ENCODE measurements around the genes CACNA1E, SMG7 and NCF2.

GRCh38 chr1:181104476-181105503 lies 16.3 kb downstream of the IER5 start:
- PRO-cap, result unidirectional peak, plus-strand start at chr1:181104778; bidirectional peak, plus-strand start at chr1:181105585, minus-strand start at chr1:181105215
- RAMPAGE, long total RNA, result no peak

- PRO-cap, result no peak
- RAMPAGE, long total RNA, result no peak
Measured at GRCh38 chr1:181117586-181117994, 29.1 kb downstream of the IER5 start.

DNA sequence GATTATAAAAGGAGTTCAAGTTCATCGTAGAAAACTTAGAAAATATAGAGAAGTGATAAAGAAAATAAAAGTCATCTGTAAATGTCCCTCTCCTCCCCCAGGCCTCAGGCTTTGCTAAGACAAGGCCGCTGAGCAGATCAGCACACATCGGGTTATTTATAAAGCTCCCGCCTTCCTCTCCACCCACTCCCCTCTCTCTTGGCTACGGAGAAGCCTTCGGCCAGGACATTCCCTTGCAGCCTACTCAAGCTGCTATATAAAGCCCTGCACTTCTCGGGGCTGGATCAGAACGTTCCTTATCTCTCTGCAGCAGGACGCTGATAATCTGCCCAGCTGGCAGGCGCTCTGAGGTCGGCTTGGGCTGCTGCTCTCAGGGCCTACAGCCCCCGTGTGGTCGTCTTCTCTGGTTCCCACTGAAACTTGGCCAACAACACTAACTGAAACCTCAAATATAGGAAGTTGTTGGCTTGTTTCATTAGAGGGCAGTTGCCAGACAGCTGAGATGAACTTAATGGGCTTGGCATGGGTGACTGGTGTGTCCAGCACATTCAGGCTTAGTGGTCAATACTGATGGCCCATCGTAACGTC lies 64.4 kb downstream of the IER5 start:
- PRO-cap, result bidirectional peak, plus-strand start at position 287 of the sequence, minus-strand start at position 113 of the sequence
- RAMPAGE, long total RNA, result no peak

DNA sequence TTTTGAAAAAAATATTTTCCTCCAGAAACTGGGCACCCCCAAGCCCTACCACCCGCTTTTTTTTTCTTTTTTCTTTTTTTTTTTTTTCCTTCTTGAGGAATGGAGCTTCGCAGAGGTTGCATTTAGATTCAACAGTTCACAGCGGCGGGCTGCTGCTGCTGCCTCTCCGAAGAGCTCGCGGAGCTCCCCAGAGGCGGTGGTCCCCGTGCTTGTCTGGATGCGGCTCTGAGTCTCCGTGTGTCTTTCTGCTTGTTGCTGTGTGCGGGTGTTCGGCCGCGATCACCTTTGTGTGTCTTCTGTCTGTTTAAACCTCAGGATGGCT lies at the start of gene CACNA1E:
CACNA1E (plus strand) TSS at position 89 of the 322 bp plus-strand sequence.
- PRO-cap, result no peak
- RAMPAGE, long total RNA, result no peak

- PRO-cap, result no peak
- RAMPAGE, long total RNA, result no peak
Measured at GRCh38 chr1:182191846-182192247, 130.3 kb upstream of the ZNF648 start.

DNA sequence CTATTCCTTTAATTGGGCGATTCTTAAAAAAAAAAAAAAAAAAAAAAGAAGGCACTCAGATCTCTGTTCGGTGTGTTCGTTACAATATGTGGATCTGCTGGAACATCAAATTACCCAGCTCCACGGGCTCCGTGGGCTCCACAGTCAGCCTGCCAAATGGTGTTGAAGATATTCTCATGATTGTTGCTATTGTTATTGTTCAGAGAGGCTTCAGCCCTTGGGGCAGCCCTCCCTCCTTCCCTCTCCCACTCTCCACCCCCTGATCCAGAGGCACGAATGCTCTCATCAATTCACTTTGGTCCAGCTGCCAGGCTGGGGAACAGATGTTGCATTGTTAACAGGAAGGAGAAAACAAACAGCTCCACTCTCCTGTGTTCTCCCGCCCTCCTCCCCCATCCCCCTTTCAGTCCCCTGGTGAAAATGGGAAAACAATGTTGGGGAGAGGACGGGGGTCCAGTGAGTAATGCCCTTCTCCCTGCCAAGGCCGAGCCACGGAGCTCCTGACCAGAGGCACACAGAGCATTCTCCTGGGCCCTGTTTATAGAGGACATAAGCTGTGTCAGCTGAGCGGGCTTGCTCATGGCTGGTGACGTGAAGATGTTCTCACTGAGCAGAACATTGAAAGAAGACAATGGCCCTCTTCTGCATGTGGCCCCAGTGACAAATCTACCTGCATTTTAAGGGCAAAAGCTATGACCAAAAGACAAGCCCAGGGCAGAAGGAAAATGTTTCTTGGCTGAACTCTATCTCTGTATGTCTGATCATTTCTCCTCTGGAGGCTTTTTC lies 111.8 kb downstream of the GLUL start:
- PRO-cap, result no peak
- RAMPAGE, long total RNA, result no peak

DNA sequence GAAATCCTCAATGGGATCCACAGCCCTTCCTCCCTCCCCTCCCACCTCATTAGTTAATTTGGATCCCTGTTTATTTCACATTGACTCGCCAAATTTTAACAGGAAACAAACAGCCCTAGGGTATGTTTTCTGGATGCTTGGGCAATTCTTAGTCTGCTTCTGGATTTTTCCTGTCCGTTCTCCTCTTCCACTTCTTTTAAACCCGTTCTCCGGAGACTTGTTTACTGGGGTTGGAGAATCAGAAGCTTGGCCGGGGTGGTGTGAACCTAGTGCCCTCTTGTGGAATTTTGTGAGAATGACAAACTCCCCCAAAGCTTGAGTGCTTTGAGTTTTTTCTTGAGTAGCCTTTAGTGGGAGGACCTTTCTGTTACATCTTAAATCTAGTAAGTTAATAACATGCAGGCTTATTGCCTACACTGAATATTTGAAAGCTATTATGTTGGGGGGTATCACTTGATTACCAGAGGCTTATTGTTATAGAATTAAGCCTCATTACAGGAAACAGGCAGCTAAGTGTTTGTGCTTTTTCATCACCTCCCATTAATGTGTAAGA lies 3.8 kb downstream of the TEDDM1 start:
- PRO-cap, result unidirectional peak, minus-strand start at position 204 of the sequence
- RAMPAGE, long total RNA, result no peak

DNA sequence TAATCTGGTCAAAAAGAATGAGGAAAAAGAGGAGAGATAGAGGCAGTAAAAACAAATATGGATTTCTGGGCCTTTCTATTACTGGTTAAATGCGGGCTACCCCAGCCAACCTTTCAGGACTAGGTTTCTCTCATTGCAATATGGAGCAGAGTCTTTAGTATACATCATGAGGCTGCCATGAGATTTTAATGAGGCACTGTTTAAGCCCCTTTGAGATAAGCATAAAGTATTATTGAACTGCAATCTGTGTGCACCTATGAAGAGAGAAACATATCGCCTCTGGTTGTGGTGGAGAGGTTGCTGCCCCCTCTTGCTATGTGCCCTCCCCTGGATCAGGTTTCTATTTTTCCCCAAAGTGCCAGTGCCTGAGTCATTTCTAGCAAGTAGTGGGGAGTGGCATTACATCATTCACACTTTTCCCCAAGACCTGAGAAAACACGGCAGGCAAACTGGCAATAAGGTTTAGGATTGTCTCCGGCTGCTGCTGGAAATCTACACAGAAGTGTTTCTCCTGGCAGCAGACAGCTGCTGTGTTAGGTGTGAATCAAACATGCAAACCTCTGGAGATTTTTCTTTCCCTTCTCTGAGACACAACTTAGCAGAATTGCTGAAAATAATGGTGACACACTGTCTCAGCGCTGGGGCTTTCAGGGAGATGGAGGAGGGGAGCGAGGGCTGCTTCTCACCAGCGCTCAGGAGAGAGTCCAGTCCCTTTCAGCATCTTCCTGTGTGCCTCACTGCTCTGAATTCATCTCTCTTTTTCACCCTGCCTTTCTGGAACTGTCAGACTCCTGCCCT lies 13.6 kb upstream of the RGS16 start:
- PRO-cap, result no peak
- RAMPAGE, long total RNA, result no peak

DNA sequence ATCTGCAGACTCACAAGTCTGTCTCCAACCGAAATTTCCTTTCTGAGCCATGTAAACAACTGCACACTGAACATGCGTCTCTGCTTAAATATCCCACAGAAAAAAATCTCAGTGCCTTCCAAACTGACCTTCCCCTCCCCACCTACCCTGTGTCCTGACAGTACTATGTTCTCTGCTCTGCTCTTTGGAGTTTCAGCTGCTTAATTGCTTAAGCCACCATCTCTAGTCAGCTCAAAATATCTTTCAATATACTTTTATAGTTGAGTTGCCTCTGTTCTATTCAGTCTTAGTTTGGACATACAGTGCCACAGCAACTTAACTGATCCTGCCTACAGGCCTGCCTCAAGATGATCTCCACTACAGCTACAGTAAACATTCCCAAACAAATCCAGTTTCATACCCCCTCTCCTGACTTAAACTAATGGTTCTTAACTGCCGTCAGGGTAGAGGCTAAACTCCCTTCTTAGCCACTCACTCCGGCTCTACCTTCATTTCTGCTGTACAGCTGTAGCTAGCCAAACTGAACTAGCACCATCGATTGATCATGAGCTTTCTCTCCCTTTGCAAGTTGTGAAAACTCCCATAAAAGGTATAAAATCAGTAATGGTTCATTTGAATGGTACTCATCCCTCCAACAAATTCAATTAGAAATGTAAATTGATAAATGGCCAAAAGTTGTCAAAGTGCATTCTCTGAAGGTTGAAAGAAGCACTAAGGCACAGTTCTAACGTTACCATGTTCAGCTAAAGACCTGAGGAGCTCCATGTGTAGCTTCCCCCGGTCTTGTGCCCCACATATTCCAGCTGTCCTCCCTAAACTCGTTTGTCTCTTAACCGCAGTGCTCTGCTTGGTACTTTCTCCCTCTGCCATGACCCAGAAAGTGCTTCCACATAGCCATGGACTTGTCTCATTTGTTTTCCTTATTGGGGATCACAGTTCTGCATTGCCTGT lies 49.6 kb downstream of the DHX9 start:
- PRO-cap, result no peak
- RAMPAGE, long total RNA, result no peak

GRCh38 chr1:183125288-183125755 lies 60.7 kb upstream of the LAMC2 start:
- PRO-cap, result no peak
- RAMPAGE, long total RNA, result start-site peak on the plus strand at chr1:183125518-183125529, 22 reads

DNA sequence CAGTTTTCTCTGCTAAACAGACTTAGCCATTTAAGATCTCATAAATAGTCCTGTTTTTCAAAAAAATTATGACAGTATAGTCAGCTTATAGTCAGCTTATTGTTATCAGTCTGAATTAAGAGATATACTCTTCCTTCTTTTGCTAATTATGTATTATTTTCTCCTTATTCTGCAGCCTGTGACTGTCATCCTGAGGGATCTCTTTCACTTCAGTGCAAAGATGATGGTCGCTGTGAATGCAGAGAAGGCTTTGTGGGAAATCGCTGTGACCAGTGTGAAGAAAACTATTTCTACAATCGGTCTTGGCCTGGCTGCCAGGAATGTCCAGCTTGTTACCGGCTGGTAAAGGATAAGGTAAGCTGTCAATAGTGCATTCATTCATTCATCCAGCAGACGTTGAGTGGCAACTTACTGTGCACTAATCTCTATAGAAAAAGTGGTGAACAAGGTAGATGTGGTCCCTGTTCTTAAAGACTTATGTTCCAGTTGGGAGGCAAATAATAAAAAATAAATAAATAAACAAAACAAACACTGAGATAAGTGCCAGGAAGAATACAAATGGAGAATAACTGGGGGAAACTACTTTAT lies 58.9 kb upstream of the LAMC2 start:
- PRO-cap, result no peak
- RAMPAGE, long total RNA, result start-site peak on the plus strand centred at position 269 of the sequence, 148 bp wide, 350 reads

GRCh38 chr1:183164281-183164800 lies 21.7 kb upstream of the LAMC2 start:
- PRO-cap, result no peak
- RAMPAGE, long total RNA, result no peak

GRCh38 chr1:183331067-183331738 lies 87.0 kb downstream of the NMNAT2 start:
- PRO-cap, result no peak
- RAMPAGE, long total RNA, result no peak

GRCh38 chr1:183472170-183472618 lies at the start of gene SMG7:
SMG7 (plus strand) TSS chr1:183472499.
- PRO-cap, result bidirectional peak, plus-strand start at chr1:183472499, minus-strand start at chr1:183471997
- RAMPAGE, long total RNA, result start-site peak on the plus strand at chr1:183472498-183472516, 608 reads

- PRO-cap, result no peak
- RAMPAGE, long total RNA, result no peak
Measured at GRCh38 chr1:183472619-183473534, 578 bp downstream of the SMG7 start.

DNA sequence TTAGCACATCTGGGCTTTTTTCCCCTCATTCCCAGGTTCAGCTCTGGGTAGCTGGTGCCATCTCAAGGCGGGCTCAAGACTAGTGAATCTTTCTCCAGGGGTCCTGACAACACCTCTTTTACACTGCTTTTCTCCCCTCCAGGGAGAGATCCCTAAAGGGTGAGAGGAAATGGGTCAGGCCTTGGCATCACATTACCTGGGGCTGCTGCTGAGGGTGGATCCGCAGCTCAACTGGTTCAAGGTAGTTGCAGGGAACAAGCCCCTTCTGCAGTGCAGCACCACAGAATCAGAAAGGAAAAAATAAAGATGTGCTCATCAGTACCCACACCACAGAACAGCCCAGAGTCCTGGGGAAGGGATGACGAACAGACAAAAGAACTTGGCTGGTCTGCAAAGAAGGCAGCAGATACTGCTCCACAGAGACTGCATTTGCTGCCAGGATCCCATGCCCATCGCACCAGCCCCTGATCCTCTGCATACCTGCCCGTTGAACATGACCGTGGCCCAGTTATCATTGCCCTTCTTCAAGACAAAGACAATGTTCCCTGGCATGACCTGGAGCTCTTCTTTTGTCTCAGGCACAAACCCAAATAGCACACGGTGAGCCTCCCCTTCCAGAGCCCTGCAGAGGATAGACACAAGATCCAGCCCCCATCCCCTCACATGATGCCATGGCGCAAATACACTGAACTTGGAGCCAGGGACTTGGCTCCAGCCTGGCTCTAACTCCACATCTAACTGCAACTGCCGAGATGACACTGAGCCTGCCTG lies 23.4 kb downstream of the NCF2 start:
- PRO-cap, result no peak
- RAMPAGE, long total RNA, result no peak

DNA sequence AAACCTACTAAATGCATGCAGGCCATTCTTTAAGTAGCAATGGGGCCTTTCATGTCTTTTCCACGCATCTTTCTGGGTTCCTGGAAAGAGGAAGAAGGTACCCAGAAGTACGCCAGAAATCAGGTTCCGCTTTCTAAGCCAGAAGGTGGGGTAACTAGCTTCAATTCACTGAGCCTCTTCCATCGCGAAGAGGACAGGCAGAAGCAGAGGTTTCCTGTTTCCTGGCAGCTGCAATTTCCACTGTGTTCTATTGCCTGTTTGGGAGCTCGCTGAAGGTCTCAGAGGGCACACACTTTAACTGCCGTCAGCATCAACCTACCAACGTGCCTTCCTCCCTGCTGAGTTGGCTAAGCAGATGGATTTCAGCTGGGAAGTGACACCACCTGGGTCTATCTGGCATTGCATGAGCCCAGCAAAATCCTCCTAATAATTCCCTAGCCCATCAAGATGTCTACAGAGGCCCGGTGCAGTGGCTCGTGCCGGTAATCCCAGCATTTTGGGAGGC lies 10.0 kb downstream of the NCF2 start:
- PRO-cap, result no peak
- RAMPAGE, long total RNA, result no peak

GRCh38 chr1:183589801-183591016 lies at the start of gene NCF2:
NCF2 (minus strand) TSS chr1:183590459.
- PRO-cap, result bidirectional peak, plus-strand start at chr1:183590653, minus-strand start at chr1:183590533
- RAMPAGE, long total RNA, result start-site peak on the minus strand at chr1:183590413-183590497, 26 reads

- PRO-cap, result no peak
- RAMPAGE, long total RNA, result start-site peak on the plus strand at chr1:183806265-183806468, 15 reads
Measured at GRCh38 chr1:183806159-183806730, 1.3 kb downstream of the RGL1 start.

- PRO-cap, result no peak
- RAMPAGE, long total RNA, result no peak
Measured at GRCh38 chr1:183876991-183877750, 72.3 kb downstream of the RGL1 start.

All from vagina (tissue), 1 donor.